ENCODE results near the genes NRG2, PCDHA3, PCDHA12, PCDHA13 and PCDHAC1.

- PRO-cap, result bidirectional peak, plus-strand start at chr5:140043357, minus-strand start at chr5:140043289
- RAMPAGE, long total RNA, result no peak
Measured at GRCh38 chr5:140042804-140044032, at the start of gene NRG2. NRG2 (minus strand) TSS chr5:140043299.

GRCh38 chr5:140165664-140166195 is 9.3 kb upstream of the CYSTM1 start:
- PRO-cap, result no peak
- RAMPAGE, long total RNA, result no peak

DNA sequence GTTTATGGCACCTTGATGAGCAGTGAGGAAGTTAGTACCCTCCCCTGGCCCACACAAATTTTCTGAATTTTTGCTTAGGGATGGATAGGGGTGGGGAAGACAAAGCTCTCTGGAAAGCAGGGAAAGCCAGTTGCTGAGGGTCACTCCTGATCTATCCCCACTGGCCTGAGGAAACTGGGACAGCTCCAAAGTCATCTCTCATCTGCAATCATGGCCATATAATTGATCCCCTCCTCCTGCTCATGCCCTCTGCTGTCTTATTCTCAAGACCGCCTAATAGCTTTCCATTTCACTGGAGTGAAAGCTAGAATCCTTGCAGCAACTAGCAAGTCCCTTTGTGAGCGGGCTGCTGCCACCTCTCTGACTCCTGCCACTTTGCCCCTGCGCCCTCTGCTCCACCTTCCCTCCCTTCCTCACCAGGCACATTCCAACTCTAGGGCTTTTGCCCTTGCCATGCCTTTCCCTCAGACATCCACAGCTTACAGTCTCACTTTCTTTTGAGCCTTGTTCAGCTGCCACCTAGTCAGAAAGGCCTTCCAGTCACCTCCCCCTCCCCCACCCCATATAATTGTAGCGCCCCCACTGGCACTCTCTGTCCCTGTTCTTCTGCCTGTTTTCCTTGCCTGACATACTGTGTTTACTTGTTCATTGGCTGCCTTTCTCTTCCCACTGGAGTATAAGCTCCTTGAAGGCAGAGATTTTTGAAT is 30.8 kb downstream of the CYSTM1 start:
- PRO-cap, result no peak
- RAMPAGE, long total RNA, result no peak

GRCh38 chr5:140219641-140220063 is 44.7 kb downstream of the CYSTM1 start:
- PRO-cap, result no peak
- RAMPAGE, long total RNA, result no peak

- PRO-cap, result no peak
- RAMPAGE, long total RNA, result no peak
Measured at GRCh38 chr5:140228074-140229032, 53.4 kb downstream of the CYSTM1 start.

- PRO-cap, result no peak
- RAMPAGE, long total RNA, result no peak
Measured at GRCh38 chr5:140243092-140244114, 59.5 kb downstream of the PFDN1 start.

- PRO-cap, result no peak
- RAMPAGE, long total RNA, result start-site peak on the minus strand at chr5:140250509-140250568, 11 reads
Measured at GRCh38 chr5:140250282-140250613, 52.7 kb downstream of the PFDN1 start.

DNA sequence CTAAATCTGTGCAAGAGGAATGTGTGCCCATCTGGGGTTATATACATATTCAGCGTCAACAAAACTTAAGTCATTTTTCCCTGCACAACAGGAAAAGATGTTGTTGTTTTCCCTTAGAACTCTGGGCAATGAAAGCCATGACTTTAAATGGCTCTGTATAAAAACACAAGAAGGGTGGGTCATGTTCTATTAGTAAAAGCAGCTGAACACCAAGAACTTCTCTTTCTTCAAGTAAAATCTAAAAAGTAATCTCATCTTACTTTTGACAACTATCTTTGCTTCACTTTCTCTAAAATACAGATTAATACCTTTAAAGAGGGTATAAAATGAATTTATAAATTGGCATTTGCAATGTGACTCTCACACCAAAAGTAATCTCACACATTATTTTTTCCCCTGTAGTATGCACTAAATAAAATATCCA is 9.1 kb downstream of the PFDN1 start:
- PRO-cap, result unidirectional peak, plus-strand start at position 189 of the sequence
- RAMPAGE, long total RNA, result no peak

DNA sequence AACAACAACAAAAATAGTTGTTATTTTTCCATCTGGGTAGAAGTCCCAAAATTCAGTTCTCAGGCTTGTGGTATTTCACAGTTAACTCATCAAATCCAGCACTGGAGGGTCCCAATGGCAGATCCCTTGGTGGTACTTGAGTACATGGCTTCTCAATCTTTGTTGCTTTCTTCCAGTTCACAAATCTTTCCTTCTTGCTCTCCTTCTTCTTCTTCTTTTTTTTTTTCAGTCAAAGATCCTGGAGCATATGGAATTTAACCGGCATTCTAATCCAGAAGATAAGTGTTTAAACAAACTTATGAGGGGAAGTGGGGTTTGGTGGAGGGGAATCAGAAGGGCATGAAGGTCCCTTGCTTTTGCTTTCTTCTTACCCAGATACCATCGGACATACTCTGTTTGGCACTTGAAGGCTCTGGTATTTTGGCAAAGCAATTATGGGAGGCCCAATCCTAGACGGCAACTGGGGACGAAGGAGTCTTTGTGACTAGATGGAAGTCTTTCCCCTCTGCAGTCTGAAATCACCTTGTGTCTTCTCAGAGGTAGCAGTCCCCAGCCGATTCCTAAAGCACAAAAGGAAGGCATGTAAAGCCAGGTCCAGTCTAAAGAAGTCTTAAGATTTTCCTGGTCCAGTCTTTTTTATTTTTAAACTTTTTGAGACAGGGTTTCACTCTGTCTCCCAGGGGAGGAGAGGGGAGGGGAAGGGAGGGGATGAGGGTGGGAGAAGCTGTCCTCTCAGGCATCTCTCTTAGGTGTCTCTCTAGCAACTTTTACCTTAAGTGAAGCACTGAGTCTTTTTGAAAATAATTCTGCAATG is 12.5 kb downstream of the HBEGF start:
- PRO-cap, result no peak
- RAMPAGE, long total RNA, result start-site peak on the minus strand centred at position 236 of the sequence, 55 bp wide, 17 reads

GRCh38 chr5:140341464-140342178 is 4.8 kb downstream of the HBEGF start:
- PRO-cap, result no peak
- RAMPAGE, long total RNA, result no peak

DNA sequence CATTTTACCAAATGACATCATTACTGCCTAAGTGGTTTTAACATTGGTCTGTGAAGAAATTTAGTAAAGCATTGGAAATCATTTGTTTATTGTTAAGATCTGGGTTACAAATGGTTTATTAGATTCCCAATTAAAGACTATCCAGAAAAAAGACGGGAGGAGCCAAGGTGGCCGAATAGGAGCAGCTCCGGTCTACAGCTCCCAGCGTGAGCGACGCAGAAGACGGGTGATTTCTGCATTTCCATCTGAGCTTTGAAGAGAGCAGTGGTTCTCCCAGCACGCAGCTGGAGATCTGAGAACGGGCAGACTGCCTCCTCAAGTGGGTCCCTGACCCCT is 32.2 kb upstream of the EIF4EBP3 start:
- PRO-cap, result no peak
- RAMPAGE, long total RNA, result no peak

DNA sequence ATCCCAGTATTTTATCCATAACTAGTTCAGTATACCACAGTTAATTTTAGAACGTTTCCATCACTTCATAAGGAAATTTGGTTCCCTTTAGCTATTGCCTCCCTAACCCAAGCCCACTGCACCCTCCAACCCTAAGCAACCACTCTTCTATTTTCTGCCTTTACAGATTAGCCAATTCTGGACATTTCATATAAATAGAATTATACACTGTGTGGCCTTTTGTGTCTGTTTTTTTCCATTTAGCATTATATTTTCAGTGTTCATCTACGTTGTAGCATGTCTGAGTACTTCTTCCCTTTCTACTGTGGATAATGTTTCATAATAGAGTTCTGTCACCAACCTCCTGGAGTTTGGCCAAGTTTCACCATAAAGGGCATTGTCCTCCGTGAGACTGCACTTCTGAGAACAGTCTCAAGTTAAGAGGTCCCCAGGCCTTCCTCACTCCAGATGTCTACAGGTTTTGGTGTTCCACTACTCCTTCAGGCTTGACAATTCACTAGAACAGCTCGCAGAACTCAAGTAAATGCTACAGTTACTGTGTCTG is 30.8 kb downstream of the SLC35A4 start:
- PRO-cap, result no peak
- RAMPAGE, long total RNA, result no peak

DNA sequence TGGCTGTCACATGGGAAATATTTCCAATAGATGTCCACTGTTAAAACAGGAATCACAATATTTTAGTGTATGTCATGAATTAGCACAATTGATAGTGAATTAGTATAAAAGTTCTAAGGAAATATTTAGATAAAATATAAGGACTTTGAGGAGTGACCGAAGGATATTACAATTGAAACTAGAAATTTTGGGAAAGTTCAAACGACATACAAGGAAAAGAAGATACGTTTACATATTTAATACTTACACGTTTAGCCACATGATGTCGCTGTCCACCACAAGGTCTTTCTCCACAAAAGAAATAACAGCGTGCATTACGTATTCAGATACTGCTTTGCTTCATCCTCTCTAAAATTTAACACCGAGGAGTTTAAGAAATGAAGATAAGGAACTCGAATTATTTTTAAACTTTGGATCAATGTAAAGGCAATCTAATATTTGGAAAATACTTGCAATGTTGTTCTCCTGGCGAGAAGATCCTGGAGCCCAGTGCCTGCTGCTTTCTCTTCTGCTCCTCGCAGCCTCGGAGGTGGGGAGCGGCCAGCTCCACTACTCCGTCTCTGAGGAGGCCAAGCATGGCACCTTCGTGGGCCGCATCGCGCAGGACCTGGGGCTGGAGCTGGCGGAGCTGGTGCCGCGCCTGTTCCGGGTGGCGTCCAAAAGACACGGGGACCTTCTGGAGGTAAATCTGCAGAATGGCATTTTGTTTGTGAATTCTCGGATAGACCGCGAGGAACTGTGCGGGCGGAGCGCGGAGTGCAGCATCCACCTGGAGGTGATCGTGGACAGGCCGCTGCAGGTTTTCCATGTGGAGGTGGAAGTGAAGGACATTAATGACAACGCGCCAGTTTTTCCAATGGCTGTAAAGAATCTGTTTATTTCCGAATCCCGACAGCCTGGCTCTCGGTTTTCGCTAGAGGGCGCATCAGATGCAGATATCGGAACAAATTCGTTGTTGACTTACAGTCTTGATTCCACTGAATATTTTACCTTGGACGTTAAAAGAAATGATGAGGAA is at the start of gene PCDHA3:
Gene PCDHA3 (plus strand): TSS at position 314 of the 1,018 bp plus-strand sequence.
- PRO-cap, result no peak
- RAMPAGE, long total RNA, result no peak

- PRO-cap, result no peak
- RAMPAGE, long total RNA, result no peak
Measured at GRCh38 chr5:140875063-140876250, at the start of gene PCDHA12. PCDHA12 (plus strand) TSS chr5:140875308.

- PRO-cap, result no peak
- RAMPAGE, long total RNA, result no peak
Measured at GRCh38 chr5:140882009-140882592, at the start of gene PCDHA13. PCDHA13 (plus strand) TSS chr5:140882124.

- PRO-cap, result no peak
- RAMPAGE, long total RNA, result no peak
Measured at GRCh38 chr5:140925858-140927175, at the start of gene PCDHAC1. PCDHAC1 (plus strand) TSS chr5:140926299.

GRCh38 chr5:141374045-141374410 is 337 bp downstream of the PCDHGA6 start:
- PRO-cap, result no peak
- RAMPAGE, long total RNA, result no peak

GRCh38 chr5:141495912-141496530 is 7.1 kb downstream of the PCDHGC5 start:
- PRO-cap, result no peak
- RAMPAGE, long total RNA, result no peak

DNA sequence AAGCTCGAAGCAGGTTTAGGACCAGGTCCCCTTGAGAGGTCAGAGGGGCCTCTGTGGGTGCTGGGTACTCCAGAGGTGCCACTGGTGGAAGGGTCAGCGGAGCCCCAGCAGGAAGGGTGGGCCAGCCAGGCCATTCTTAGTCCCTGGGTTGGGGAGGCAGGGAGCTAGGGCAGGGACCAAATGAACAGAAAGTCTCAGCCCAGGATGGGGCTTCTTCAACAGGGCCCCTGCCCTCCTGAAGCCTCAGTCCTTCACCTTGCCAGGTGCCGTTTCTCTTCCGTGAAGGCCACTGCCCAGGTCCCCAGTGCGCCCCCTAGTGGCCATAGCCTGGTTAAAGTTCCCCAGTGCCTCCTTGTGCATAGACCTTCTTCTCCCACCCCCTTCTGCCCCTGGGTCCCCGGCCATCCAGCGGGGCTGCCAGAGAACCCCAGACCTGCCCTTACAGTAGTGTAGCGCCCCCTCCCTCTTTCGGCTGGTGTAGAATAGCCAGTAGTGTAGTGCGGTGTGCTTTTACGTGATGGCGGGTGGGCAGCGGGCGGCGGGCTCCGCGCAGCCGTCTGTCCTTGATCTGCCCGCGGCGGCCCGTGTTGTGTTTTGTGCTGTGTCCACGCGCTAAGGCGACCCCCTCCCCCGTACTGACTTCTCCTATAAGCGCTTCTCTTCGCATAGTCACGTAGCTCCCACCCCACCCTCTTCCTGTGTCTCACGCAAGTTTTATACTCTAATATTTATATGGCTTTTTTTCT is 23.5 kb downstream of the PCDHGC5 start:
- PRO-cap, result unidirectional peak, plus-strand start at position 334 of the sequence; unidirectional peak, plus-strand start at position 513 of the sequence
- RAMPAGE, long total RNA, result no peak

DNA sequence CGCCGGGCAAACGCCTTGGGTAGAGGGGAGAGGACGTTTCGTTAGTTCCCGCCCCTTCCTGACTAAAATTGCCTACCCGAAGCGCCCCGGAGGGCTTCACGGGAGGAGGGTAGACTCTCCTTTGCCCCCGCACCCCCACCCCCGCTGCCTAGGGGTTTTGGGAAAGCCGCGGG is 24.4 kb downstream of the PCDHGC5 start:
- PRO-cap, result no peak
- RAMPAGE, long total RNA, result no peak